Breast epithelium (tissue), 2 donors: ENCODE results near the gene ABCC5.

DNA sequence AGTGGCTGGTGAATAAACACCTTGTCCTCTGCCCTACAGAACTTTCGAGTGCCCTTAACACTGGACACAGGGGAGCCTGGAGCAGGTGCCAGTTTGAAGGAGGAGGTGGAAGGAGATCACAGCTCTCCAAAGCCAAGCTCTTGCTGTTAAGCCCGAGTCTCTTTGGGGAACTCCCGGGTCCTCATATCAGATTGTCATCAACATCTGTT, 31.3 kb downstream of the LAMP3 start:
- PRO-cap: no peak
- RAMPAGE, long total RNA, 2 experiments: no peak in any of the 2 experiments

GRCh38 chr3:183180245-183180476, 17.6 kb upstream of the LAMP3 start:
- PRO-cap: no peak
- RAMPAGE, long total RNA, 2 experiments: no peak in any of the 2 experiments

DNA sequence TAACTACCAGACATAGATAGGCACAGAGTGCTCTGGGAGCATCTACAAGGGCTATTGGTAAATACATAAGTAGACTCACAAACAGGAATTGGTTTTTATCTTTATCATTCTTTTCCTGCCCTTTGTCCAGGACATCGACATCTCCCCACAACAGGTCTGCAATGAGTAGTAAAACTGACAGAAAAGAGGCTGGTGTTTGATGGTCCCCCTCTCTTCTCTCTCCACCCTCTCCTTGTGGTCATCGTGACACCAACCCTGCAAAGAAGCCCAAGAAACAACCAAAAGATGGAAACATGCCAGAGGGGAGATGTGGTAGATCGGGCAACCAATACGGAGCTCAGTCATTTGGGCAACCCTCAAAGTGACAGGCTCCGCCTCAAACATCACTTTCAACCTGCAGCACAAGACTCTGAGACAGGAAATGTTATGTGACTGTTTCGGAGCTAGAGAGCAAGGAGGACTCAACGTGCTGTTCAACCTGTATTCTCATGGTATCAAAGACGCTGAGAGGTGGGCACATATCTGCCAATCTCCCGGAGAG, 28.6 kb upstream of the B3GNT5 start:
- PRO-cap: no peak
- RAMPAGE, long total RNA, 2 experiments: no peak in any of the 2 experiments

DNA sequence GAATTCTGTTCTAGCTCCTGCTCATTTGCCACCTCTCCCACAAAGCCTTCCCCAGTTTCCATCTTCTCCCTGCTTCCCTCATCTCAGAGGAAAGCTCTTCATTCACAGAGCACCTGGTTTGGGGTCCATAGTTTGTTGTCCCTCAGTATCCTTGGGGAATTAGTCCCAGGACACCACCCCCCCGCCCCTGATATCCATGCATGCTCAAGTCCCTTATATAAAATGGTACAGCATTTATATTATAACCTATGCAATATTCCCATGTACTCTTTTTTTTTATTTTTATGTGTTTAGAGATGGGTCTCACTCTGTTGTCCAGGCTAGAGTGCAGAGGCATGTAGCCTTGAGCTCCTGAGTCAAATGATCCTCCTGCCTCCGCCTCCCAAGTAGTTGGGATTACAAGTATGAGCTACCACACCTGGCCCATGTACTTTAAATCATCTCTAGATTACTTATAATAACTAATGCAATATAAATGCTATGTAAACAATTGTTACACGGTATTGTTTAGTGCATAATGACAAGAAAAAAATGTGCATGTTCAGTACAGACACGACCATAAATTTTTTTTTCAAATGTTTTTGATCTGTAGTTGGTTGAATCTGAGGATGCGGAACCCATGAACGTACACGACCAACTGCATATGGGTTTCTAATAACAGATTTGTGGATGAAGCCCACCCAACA, 5.6 kb downstream of the B3GNT5 start:
- PRO-cap: no peak
- RAMPAGE, long total RNA, 2 experiments: no peak in any of the 2 experiments

DNA sequence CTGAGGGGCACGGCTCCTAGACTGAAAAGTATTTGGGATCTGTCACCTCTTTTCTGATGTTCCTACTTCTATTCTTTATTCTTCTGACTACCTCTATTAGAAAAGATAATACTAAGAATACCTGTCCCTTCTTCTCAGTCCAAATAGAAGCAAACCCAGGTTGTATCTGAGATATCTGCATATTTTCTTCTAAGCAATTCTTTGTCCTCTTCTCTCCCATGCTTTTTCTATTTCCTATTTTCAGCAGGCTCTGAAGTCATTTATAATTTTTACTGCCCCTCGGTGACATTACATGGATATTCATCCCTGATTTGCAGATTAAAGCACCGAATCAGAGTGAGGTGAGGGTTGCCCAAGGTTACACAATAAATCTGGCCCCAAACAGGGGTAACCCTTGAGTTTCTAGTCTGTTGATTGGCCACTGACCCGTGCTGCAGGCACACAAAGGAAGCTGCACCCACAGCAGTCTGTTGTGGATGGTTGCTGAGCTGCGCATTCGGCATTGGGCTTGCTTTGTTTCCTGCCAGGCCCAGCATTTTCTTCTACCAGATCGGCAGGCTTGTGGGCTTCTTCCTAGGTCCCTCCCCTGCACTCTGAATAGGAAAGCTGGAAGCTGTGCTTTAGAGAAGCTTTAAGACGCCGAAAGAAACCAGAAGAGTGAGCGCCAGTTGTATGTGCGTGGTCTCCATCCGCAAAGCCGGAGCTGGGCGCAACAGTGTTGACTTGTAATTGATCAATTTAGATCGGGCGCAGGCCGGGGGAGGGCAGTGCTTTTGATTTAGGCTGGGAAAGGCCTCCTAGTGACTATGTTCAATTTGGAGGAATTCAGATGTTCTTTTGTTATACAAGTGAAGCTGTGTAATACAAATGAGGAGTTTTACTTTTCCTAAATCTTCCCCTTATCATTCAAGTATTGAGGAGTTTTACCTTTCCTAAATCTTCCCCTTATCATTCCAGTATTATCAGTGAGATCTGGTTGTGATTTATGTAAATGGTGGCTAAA, 12.1 kb downstream of the B3GNT5 start:
- PRO-cap: no peak
- RAMPAGE, long total RNA, 2 experiments: no peak in any of the 2 experiments

DNA sequence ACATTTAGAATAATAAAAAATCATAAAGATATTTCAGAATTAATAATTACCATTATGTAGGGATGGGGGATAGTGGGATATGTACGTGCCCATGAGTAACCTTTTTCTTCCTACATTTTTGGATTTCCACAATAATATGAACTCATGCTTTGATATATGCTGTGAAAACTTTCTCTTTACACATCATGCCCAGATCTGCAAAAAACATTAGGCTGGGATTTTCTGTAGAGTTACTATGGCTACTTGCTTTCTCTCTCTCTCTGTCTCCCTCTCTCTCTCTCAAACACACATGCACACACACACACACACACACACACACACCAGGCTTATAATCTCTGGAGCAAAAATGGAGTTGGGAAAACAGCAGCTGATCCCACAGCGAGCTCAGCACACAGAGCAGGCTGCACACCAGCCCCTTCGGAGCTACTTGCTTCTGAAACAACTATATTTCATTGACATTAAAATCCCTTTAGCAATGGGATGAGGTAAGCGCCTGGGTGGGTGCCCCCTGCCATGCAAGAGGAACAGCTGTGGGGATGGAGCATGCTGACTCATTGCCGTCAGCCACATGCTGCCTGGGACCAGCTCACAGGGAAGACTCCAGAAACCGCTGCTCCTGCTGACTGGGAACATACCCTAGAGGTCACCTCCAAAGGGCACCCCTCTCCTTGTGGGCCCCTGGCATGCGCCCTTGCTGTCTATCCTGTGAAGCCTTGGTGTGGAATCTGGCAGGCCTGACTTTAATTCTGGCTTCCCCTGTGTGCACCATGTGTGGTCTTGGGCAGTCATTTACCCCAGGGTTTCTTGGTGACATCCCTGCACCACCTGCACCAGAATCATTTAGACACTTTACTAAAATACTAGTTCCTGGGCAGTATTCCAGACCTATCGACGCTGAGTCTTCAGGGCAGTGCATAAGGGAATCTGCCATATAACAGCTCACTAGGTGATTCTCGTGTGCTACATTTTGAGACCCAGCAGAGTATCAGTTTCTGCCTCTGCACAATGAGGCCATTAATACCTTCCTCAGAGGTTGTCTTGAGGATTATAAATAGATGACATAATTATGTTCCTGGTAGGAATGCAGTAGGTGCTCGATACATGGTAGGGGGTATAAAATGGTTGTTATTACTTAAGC, 45.8 kb downstream of the B3GNT5 start:
- PRO-cap: no peak
- RAMPAGE, long total RNA, 2 experiments: no peak in any of the 2 experiments

DNA sequence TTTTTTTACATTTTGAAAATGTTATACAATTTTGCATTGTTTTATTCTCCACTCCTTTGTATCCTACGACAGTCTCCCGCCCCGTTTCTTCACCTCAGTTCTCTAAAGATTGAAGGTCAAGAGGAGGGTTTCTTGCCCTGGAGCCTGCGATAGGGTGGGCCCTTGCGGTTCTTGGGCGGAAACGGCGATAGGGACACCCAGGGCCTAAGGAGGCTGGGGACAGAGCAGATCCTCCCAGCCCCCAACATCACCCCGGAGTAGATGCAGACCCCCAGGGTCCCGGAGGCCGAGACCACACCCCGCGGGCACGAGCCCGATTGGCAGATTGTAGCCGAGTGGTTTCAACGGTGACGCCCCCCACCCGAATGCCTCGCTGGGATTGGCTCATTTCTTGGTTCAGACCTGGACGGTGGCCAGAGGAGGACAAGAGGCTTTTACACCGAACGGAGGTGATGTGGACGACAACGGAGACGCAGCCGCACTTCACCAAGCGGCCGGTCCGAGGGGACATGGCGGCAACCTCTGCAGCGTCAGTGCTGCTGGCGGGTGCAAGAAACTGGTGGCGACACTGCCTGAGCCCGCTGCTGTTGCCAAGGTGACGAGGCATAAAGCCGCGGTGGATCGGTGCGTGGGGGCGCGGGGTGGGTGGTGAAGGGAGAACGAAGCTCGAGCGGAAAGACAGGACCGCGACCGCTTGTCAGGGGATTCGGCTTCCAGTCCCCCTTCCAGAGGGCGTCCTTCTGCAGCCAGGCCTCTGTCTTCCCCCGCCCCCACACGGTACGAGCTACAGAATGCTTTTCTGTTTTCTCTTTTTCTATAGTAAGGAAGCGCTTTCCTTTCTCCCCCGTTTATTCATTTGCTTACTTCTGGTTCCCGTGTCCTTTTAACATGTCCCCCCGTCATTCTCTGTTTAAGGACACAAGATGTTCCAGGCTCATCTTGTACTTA, 19.0 kb upstream of the MCF2L2 start:
- PRO-cap: unidirectional peak, plus-strand start at position 481 of the sequence; unidirectional peak, minus-strand start at position 734 of the sequence
- RAMPAGE, long total RNA, 2 experiments: start-site peak on the plus strand in 1 of 2 experiments, centred at position 492 of the sequence, 26 reads per replicate

DNA sequence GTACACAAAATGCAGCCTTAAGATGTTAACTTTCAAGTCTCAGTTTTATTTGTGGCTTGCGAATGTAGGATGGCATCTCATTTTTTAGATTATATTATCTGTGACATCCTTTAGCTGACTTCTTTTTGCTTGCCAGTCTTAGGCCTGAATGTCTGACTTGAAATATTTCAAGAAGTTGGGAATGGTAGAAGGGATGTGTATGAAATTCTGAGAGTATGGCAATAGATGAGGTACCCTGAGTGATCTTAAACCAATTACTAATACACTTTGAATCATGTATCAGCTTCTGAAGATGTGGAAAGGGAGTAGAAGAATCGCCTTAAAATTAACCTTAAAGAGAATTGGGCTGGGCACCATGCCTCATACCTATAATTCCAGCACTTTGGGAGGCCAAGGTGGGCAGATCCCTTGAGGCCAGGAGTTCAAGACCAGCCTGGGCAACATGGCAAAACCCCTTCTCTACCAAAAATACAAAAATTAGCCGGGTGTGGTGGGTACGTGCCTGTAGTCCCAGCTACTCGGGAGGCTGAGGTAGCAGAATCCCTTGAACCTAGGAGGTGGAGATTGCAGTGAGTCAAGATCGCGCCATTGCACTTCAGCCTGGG, 13.1 kb downstream of the KLHL24 start:
- PRO-cap: no peak
- RAMPAGE, long total RNA, 2 experiments: no peak in any of the 2 experiments

GRCh38 chr3:183650069-183650538, 14.7 kb downstream of the KLHL24 start:
- PRO-cap: no peak
- RAMPAGE, long total RNA, 2 experiments: no peak in any of the 2 experiments

DNA sequence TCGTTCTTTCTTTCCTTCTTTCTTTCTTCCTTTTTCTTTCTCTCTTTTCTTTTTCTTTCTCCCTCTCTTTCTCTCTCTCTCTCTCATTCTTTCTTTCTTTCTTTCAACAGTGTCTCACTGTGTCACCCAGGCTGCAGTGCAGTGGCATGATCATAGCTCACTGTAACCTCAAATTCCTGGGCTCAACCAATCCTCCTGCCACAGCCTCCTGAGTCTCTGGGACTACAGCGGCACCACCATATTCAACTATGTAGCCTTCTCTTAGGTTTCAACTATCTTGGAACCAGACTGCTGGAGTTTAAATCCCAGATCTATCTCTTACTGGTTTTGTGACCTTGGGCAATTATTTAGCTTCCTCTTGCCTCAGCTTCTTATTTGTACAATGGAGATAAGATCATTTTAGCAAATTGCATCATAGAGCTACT, 27.2 kb upstream of the PARL start:
- PRO-cap: no peak
- RAMPAGE, long total RNA, 2 experiments: no peak in any of the 2 experiments

DNA sequence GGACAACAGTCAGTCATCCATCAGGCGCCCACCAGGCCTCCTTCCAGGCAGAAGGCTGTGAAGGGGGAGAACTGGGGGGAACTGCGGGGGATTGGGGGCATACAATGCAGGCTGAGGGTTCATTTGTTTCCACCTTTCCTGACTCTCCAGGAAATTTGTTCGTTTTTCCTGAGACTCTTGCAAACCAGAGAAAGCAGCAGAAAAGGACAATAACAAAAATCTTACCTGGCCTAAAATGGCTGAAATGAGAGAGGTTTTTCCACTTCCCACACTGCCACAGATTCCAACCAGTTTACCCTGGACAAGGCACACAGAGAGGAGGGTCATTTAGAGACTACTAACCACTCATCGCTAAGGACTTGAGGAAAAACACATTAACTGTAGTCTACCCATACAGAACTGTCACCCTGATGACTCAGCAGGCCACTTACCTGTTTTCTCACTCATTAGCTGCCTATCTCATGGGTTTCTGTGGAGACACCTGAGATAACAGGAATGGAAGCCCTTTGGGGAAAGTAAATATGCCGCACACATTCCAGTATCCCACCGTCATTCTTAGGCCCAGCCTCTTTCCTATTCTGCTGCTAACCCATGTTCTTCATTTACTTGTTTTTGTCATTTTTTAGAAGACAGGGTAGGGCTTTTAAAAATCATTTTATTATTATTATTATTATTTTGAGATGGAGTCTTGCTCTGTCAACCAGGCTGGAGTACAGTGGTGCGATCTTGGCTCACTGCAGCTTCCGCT, 50.0 kb downstream of the ABCC5 start:
- PRO-cap: no peak
- RAMPAGE, long total RNA, 2 experiments: no peak in any of the 2 experiments

DNA sequence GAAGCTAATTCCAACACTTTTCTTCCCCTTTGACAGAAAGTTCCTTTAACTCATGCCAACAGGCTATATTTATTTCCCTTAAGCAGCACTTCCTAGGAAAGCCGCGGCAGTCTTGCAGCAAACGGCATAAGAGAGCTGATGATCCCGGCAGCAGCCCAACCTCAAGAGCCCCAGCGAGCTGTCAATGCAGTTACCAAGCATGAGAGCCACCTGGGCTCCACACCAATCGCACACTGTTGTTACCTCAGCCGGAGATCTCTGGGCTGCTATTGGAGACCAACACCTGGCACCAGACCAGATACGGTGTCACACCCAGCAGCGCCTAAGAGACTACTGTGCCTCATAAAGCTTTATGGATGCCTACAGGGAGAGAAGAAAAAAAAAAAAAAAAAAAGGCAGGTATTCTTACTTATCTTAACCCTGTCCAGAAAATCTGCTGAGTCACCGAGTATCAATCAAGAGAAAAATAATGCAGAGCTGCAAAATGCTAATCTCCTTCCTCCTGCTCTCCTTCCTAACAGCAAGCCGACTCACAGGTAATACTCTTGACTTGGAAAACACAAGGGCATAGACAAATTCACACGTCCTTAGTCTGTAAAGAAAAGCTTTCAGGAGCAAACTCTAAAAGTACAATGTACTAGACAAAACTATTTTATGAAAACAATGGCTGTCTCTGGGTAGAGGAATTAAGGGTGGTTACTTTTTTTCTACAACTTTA, 11.6 kb downstream of the ABCC5 start:
- PRO-cap: unidirectional peak, plus-strand start at position 127 of the sequence
- RAMPAGE, long total RNA, 2 experiments: no peak in any of the 2 experiments

GRCh38 chr3:184011052-184011480, 6.6 kb downstream of the ABCC5 start:
- PRO-cap: no peak
- RAMPAGE, long total RNA, 2 experiments: no peak in any of the 2 experiments

DNA sequence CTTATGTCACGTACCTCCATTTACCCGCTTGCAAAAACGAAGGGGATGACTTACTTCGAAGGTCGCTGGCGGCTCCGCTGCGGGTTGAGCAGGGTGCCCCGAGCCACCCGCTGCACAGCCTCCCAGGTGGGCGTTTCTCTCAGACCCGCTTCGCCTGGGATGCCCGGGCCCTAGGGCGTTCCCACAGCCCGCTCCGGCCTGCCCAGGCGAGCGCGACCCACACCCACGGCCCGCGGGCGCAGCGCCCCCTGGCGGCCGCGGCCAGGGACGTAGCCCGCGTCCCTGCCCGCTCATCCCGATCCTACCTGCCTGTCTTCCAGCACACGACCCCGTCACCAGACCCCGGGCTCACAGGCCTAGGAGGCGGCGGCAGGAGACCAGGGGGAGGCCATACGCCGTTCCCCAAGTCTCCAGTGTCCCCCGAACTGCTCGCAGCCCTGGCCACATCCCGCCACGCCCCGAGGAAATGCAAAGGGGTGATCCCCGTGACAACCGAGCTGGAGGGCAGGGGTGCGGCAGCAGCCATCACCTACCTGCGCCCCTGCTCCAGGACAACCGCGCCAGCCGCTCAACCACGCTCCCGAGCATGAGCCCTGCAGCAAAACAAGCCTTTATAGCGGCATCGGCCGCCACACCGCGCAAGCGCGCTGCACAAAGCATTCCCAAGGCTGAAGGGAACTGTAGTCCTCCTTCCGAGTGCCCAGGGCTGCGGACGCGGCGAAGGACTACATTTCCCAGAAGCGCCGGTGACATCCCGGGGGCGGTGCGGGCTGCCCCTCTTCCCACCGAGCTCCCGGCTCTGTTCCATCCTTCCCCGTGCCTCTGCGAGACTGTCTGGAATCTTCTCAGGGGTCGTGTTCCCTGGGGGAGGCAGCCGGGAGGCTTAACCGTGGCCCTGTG, at the start of gene ABCC5:
TSS of gene ABCC5 (minus strand) at position 588 of the 900 bp plus-strand sequence.
- PRO-cap: bidirectional peak, plus-strand start at position 737 of the sequence, minus-strand start at position 588 of the sequence
- RAMPAGE, long total RNA, 2 experiments: start-site peak on the minus strand in 1 of 2 experiments, centred at positions 182 to 621 of the sequence, 29 to 219 reads per replicate

DNA sequence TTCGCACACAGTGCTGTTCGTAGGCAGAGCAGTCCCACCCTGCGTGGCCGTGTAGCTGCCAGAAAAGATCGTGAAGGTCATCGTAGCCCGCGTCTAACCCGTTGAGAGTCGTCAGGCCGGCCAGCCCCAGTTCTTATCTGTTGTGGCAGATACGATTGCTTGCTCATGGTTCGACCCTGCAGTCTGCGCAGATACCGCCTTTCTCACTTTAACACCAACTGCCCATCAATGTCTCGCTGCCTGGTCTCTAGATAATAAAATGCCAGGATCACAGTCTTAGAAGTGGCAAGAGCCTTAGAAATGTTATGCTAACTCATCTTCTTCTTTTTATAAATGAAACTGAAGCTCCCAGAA, 490 bp upstream of the ABCC5 start:
- PRO-cap: no peak
- RAMPAGE, long total RNA, 2 experiments: no peak in any of the 2 experiments

- PRO-cap: bidirectional peak, plus-strand start at chr3:184134259, minus-strand start at chr3:184134185
- RAMPAGE, long total RNA, 2 experiments: no peak in any of the 2 experiments
Measured at GRCh38 chr3:184133867-184135114, 867 bp upstream of the EIF2B5 start.

DNA sequence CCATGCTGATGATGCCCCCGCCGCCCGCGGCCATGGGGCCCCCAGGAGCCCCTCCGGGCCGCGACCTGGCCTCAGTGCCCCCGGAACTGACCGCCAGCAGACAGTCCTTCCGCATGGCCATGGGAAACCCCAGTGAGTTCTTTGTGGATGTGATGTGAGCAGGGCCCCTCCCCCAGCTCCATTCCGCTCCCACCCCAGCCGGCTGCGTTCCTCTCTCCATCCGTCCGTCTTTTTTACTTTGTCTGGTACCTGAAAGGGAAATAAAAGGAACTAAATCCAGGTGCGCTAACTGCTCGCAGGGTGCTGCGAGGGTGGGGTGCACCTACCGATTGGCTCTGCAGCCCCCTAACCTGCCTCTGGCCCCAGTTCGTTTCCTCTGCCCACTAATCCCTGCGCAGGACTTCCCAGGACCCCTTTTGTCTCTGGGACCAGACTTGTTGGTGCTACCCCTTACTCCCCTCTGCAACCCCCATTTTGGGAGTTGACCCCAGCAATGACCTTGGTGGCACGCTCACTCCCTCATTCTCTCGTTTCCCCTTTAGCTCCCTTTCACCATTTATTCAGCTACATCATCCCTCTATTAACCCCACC, 4.0 kb upstream of the AP2M1 start:
- PRO-cap: no peak
- RAMPAGE, long total RNA, 2 experiments: no peak in any of the 2 experiments

GRCh38 chr3:184195278-184195819, 9.3 kb downstream of the ABCF3 start:
- PRO-cap: no peak
- RAMPAGE, long total RNA, 2 experiments: no peak in any of the 2 experiments

DNA sequence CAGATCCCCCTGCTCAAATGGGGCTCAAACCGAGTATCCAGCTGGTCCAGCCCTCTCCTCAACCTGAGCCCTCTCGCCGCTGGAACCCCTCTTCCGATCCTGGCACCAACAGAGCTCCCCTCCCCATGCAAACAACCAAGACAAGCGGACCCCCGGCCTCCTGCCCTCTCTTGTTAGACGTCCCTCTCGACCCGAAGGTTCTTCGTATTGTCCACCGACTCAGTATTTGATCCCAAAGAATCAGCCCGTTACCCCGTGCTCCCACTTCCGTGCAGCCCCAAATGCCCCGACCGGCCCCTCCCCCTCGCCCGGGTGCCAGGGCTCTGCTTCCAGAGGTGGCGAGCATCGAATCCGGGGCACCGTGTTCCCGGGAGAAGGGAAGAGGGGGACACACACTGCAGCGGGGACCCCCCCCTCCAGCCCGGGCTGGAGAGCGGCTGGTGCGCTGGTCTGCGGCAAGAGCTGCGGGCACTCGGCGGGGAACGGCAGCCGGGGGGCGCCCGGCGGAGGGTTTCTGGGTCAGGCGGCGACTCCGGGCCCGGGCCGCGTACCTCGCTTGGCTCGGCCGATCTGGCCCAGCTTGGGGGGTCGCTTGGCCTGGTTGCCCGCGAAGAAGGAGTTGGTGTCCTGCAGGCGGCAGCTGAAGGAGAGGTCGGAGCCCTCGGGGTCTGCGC, 650 bp downstream of the CAMK2N2 start:
- PRO-cap: no peak
- RAMPAGE, long total RNA, 2 experiments: no peak in any of the 2 experiments

DNA sequence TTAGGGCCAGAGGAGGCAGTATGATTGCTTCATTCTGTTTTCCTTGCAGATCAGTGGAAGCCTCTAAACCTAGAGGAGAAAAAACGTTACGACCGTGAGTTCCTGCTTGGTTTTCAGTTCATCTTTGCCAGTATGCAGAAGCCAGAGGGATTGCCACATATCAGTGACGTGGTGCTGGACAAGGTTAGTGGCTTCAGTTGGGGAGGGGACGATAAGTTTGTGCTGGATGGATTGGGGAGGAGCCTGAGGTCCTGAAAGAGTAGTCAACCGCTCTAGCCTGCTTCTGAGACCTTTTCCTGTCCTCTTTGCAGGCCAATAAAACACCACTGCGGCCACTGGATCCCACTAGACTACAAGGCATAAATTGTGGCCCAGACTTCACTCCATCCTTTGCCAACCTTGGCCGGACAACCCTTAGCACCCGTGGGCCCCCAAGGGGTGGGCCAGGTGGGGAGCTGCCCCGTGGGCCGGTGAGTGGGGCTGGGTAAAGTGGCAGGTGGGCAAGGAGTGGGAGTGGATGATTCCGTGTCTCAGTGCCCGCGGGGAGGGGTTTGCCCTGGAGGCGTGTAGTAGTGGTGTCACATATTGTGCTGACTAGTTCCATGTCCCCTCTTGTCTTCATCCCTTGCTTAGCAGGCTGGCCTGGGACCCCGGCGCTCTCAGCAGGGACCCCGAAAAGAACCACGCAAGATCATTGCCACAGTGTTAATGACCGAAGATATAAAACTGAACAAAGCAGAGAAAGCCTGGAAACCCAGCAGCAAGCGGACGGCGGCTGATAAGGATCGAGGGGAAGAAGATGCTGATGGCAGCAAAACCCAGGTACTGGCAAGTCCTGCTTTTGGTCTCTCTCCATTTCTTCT, 8.6 kb downstream of the EIF4G1 start:
- PRO-cap: no peak
- RAMPAGE, long total RNA, 2 experiments: no peak in any of the 2 experiments